Pulmonary lymph node (tissue), 1 donor: ENCODE measurements around the gene ZBTB9.

DNA sequence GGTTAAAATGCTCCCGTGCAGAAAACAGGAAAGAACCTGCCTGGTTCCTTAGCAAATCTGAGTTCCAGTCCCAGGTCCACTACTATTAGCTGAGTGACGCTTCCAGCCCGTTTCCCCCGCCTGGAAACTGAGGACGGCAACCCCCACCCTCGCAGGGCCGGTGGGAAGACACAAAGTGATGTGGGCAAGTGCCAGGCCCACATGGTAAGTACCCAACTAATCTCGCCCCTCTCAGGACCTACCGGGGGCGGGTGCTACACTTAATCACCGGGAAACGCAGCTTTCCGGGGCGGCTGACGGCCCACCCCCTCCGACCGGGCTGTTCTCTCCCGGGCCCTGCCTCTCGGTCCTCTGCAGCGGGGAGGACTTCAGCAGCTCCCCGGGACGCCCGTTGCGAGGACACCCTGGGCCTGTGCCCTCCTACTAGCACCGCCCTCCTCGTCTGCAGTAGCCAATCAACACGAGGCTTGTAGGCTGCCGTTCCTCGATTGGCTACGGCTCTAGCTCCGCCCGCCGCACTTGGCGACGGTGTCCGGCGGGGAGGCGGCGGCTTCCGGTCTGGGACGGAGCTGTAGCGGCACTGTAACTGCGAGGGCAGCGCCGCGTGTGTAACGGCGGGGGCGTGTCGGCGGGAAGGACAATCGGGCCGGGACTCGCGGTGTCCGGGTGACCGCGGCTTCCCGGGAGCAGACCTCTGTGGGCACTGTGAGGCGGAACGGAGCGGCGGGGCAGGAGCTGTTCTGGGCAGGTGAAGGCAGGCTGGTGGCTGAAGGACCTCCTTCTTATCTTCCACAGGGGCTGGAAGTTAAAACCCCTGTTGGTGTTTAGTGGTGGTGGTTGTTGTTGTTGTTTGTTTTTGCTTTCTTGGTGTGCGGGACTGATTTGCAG is at the start of gene ZBTB9:
ZBTB9 (plus strand) TSS at position 549 of the 888 bp plus-strand sequence.
- PRO-cap, result bidirectional peak, plus-strand start at position 580 of the sequence, minus-strand start at position 444 of the sequence

- PRO-cap, result no peak
Observed at GRCh38 chr6:33589463-33589900, 9.4 kb upstream of the BAK1 start.

- PRO-cap, result bidirectional peak, plus-strand start at chr6:33592701, minus-strand start at chr6:33592537
Observed at GRCh38 chr6:33592469-33593083, 12.5 kb upstream of the BAK1 start.

DNA sequence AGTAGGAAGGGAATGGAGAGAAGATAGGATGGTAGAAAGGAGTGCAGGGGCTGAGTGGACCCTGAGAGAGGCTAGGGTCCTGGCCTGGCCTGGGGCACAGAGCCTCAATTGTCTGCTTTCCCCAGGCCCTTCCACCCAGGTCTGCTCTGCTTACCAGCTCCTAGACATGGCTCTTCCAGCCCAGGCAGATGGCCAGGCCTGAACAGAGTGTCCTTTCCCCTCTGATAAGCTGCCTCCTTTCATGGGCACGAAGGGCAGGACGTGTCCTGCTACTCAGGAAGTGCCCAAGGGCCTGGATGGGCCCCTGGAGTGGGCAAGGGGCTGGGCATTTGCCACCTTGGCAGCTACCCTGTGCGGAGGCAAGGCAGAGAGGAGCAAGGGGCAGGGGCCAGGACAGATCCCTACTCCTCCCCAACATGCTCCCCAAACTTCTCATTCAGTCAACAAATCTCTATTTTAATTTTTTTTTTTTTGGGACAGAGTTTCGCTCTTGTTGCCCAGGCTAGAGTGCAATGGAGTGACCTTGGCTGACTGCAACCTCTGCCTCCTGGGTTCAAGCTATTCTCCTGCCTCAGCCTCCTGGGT is 17.9 kb upstream of the BAK1 start:
- PRO-cap, result no peak

DNA sequence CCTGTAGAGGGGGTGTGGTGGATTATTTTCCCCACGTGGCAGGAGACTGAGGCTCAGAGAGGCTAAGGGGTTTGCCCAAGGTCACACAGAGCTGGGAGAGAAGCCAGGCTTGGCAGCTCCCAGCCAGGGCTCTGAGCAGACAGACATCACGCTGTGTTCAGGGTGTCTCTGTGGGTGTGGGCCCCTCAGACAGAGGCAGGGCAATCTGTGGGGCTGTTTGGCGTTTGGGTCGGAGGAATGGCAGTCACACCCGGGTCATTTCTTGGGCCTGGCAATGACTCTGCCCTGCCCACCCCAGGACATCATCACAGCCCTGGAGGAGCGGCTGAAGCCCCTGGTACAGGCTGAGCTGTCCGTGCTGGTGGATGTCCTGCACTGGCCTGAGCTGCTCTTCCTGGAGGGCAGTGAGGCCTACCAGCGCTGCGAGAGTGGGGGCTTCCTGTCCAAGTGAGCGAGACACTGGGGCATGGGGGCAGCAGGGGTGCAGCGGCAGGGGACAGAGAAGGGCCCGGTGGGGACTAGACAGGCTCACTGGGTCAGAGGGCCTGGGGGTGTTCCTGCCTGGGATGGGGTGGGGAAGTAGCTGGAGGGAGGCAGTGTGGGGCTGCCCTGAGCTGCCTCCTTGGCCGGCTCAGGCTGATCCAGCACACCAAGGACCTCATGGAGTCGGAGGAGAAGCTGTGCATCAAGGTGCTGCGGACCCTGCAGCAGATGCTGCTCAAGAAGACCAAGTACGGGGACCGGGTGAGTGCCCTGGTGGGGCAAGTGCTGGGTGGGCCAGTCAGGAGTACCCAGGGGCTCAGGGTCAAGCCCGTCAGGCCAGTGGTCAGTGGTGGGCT is 27.6 kb downstream of the UQCC2 start:
- PRO-cap, result no peak

DNA sequence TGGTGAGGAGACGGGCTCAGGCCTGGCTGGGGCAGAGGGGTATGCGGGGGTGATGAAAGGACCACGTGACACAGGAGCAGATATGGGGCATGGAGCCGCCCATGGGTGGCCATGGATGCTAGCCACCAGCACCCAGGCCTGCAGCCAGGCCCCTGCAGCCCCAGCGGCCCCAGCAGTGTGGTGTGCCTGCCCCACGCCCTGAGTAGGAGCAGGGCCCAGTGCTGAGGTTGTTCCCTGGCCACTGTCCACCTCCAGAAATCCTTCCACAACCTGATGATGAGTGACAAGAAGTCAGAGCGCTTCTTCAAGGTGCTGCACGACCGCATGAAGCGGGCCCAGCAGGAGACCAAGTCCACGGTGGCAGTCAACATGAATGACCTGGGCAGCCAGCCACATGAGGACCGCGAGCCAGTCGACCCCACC is 26.4 kb downstream of the UQCC2 start:
- PRO-cap, result no peak

DNA sequence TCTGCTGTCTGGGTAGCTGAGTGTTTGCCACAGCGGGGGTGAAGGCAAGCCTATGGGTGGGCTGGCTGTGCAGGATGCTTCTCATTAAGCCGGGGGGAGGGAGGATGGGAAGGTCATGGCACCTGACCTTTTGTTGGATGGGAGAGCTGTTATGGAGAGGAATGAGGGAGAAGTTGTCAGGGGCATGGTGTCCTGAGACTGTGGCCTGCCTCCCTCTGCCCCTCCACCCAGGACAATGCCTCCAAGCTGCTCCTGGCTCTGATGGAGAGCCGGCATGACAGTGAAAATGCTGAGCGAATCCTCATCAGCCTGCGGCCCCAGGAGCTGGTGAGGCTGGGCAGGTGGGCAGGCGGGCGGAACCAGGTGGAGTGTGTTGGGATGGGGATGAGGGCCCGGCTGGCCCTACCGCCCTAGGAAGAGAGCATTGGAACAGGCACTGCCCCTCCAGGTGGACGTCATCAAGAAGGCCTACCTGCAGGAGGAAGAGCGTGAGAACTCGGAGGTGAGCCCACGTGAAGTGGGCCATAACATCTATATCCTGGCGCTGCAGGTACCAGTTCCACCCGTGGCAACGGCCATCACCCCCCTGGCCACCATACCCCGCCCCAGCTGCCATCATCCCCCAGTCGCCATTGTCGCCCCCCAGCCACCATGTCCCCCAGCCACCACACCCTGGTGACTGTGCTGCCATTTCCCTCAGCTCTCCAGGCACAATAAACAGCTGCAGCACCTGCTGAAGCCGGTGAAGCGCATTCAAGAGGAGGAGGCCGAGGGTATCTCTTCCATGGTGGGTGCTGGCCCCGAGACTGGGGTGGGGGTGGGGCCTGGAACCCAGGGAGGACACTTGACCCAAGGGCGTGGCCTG is 24.5 kb downstream of the UQCC2 start:
- PRO-cap, result no peak

DNA sequence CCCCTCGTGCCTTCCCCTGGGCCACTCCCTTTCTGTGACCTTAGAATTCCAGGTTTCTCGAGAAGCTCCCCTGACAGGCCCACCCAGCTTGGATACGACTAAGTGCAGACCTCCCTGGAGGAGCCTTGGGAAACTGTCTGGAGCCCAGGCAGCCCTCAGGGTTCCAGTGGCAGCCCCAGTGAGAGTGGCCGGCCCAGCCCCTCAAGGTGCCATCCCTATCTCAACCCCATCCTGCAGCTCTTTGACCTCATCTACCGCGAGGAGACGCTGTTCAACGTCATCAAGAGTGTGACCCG is 20.9 kb downstream of the UQCC2 start:
- PRO-cap, result no peak

DNA sequence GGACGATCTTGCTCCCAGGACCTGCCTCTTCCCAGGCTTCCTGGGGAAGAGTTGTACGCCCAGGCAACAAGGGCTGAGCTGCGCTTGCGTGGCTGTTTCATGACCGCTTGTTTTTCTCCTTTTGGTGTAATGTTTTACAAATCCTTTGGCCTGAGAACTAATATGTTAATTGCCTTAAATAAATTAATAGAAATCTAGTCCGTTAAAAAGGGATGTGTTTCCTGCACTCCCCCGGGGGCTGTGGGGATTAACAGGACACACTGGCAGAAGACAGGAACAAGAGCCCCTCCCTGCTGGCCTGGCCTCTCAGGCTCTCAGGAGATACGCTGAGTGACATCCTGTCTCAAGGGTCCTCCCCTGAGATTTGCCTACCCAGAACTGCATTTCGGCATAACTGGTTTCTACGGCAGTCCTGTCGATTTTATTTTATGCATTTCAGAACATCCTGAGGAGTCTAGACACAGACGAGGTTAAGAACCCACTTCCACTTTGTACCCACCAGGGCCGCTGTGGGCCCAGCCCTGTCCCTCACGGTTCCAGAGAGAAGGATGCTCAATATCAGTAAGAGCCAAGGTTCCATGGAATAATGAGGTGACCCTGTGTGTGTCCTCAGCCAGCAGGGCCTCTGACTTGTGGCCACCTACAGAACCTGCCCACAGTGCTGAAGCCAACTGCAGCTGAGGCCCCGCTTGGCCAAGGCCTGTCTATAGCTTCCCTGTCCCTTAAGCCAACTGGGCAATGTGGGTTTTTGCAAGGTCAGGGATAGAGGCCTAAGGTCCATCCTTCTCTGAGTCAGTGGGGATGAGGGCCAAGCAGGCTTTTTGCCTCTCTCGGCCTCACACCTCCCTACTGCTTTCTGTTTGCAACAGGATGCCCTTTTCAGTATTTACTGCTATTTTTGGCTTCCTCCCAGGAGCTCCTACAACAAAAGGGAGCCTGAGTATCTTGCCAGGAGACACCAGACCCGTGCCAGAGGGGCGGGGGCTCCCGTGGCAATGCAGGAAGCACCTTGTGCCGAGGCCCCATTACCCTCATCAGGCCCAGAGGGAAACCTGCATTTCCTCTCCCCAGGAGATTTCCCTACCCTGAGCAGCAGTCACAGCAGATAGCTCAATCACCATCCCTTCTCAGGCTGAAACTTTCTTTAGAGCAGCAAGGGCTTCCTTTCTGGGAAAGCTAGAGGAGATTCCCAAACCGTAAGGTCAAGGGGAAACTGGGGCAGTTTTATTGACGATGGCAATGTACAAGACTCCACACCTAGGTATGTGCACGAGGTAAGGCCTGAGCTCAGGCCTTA is 14.7 kb downstream of the UQCC2 start:
- PRO-cap, result bidirectional peak, plus-strand start at position 391 of the sequence, minus-strand start at position 308 of the sequence

- PRO-cap, result no peak
Observed at GRCh38 chr6:33745462-33745999, 1.2 kb downstream of the IP6K3 start.

DNA sequence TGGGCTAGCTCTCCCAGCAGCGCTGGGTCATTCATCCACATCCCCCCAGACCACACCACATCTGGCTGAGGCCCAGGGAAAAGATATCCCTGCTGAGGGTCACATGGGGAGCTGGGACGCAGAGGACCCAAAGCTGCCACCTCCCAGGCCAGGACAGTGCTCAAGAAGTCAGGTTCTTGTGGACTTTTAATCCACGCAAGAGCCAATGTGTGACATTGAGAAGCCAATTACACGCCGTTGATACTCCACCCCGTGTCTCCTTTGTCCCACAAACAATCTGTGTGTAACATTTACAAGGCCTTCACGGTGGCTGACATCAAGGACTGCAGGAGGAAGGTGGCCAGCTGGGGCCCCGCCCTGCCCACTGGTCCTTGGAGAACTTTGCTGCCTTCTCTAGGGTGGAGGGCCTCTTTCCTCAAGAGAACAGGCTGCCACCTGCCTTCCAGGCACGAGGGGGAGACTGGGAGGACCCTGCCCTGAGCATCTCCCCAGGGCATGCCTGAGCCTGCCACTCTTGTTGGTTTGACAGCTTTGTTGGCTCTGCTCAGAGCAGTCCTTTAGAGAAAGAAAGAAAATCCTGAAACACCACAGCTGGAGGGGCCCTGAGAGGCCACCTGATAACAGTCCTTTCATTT is 5.4 kb upstream of the IP6K3 start:
- PRO-cap, result no peak

- PRO-cap, result no peak
Observed at GRCh38 chr6:33843501-33844291, 39.9 kb upstream of the MLN start.

DNA sequence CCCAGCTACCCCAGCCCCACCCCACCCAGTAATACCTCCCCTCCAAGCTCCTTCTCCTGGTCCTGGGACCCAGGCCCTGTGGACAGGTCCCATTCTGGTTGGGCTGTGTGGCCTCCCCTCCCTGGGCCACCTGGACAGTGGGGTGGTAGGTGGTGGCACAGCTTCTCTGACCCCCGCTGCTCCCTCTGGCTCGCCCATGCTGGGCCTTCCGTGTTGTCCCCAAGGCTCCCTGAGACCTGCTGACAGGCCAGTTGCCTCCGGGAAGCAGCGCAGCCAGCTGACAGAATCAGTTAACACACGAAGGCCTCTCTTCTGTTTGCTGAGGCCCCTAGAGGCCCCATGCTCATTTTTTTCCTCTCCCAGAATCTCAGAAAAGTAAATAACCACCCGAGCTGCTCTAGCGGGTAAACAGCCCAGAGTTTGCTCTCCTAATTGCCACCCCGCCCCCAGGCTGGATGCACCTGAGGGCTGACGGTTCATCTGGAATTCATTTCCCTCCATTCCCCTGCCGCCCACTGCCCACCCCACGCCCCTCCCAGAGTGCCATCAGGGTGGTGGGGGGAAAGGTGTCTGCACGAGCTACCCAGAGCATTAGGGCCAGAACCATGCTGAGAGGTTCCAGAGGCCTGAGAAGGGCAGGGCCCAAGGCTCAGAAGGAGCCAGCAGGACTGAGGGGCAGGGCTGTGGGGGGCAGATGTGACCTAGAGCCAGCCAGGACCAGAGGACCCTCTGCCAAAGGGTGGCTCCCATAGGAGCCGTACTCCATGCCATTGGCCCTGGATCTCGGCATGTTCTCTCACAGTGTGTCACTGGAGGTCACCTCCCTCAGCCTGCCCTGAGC is 157.6 kb downstream of the GRM4 start:
- PRO-cap, result no peak

- PRO-cap, result no peak
Observed at GRCh38 chr6:33995579-33996052, 150.3 kb downstream of the GRM4 start.

- PRO-cap, result no peak
Observed at GRCh38 chr6:34284222-34285245, 35.7 kb upstream of the SMIM29 start.

- PRO-cap, result no peak
Observed at GRCh38 chr6:34546416-34547322, 9.5 kb downstream of the SPDEF start.

- PRO-cap, result unidirectional peak, plus-strand start at chr6:34672931
Observed at GRCh38 chr6:34672837-34673036, 23.8 kb downstream of the ILRUN start.

DNA sequence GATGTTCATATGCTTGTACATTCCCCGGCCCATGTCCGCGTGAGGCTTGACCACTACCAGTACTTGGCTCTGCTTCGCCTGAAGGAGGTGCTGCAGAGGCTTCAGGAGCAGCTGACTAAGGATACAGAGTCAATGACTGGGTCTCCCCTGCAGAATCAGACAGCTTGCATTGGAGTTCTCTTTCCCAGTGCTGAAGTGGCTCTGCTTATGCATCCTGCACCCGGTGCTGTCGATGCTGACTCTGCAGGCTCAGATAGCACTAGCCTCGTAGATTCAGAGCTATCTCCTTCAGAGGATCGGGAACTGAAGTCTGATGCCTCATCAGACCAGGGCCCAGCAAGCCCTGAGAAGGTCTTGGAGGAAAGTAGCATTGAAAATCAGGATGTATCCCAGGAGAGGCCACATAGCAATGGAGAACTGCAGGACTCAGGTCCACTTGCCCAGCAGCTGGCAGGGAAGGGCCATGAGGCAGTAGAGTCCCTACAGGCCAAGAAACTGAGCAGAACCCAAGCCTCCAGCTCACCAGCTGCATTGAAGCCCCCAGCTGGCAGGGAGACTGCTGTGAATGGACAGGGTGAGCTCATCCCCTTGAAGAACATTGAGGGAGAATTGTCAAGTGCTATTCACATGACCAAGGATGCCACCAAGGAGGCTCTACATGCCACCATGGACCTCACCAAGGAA is 28.9 kb downstream of the TAF11 start:
- PRO-cap, result no peak

- PRO-cap, result no peak
Observed at GRCh38 chr6:34916662-34917115, 27.6 kb downstream of the ANKS1A start.

DNA sequence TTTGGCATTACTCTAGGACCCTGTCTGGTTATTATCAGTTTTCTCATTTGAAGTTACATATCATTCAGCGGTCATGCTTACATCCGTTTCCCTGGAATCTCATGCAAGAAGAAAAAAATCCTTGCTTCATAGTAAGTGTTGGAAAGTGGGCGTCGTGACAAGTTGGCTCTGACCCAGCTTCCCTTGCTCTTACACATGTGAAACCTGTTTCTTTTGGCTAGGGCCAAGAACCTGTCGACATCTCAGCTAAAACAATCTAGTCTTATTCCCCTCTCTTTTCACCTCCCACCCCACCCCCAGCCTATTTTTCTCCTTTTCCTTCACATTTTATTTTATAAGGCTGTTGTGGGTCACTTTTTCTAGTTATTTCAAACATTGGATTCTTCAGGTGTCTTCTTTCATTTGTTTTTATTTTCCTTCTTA is 45.5 kb downstream of the ANKS1A start:
- PRO-cap, result no peak